Metanephros (tissue), 2 donors: ENCODE measurements around a stretch of chr4.

DNA sequence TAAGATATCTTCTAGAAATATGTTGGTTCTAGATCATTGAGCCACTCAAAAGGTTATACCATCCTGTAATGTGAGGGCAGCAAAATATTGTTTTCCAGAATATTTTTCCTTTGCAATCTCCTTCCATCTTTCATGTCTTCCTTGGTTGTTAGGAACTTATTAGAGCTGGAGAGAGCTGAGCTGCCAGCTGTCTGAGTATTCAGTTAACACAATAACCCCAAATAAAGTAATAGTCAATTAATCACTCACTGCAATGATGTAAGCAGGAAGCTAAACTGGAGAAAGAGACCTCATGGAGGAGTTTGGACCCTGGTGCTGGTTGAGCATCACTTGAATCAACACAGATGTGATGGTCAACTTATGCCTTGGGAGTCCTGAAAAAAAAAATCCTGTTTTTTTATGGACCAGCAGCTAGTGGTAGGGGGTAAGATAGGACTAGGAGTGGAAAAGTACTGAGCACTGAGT is 2089.3 kb upstream of the TENM3 start:
- RAMPAGE, long total RNA = no peak

- RAMPAGE, long total RNA = no peak
Measured at GRCh38 chr4:180826999-180827472, 1416.2 kb upstream of the TENM3 start.

DNA sequence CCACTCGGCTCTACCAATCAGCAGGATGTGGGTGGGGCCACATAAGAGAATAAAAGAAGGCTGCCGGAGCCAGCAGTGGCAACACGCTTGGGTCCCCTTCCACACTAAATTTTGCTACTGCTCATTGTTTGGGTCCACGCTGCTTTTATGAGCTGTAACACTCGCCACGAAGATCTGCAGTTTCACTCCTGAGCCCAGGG is 144.1 kb downstream of the TENM3 start:
- RAMPAGE, long total RNA = no peak

- RAMPAGE, long total RNA = no peak
Measured at GRCh38 chr4:182447742-182448324, 204.6 kb downstream of the TENM3 start.

GRCh38 chr4:182809157-182809591 is 108.0 kb downstream of the DCTD start:
- RAMPAGE, long total RNA = no peak

DNA sequence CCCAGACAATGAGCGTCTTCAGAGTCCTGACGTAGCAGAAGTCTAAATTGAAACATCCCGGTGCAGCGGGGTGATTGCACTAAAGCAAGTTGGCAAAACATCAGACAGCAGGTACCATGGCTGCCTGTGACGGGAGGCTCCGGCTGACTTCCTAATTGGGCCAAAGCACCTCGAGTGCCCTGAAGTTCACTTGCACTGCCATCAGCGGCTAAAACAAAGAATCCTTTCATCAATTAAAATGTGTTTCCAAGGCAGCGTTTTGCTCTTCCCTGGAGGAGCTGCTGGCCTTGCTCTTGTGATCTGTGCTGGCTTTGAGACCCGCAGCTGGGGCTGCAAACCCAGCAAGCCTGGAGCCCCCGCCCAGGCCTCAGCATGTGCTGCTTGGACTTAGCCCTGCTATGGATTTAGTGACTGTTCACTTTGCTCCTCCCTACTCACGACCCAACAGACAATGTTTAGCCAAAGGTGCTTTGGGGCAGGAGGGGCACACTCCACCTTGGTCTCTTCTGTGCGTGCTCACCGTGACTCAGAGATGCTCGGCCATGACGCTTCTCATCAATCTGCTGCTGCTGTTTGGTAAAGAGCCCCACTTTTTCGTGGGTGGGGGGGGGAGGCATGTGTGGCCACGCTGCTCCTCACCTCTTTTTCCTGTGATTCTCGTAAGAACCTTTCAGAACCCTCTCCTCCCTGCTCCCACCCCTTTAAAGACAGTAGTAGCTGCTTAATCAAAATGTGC is 36.4 kb downstream of the DCTD start:
- RAMPAGE, long total RNA = no peak

GRCh38 chr4:183013625-183014155 is 85.4 kb upstream of the WWC2 start:
- RAMPAGE, long total RNA = no peak

DNA sequence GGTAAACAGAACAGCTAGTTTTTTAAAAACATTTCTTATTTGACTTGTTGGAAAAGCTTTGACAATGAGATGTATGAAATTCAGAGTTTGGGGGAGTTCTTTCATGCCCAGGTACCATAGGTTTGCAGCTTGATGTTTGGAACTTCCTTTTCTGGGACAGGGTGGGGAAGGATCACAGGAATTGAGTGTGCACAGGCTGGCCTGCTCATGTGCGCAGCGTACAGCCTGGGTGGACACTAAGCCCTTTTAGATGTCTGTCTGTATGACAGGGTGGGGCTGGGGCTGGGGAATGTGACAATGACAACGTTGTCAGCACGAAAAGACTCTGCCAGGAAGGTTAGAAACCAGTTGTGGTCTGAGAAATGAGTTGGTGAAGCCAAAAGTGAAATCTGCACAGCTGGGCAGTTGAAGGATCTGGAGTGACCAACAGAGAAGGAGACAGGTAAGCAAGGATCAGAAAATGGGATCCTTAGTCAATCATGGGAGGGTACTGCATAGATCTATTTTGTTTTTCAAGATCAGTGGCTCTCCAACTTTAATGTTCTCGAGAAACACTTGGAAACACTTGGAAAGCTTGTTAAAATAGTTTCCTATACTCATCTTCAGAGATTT is 47.5 kb downstream of the WWC2 start:
- RAMPAGE, long total RNA = no peak

- RAMPAGE, long total RNA = no peak
Measured at GRCh38 chr4:183350665-183351046, 28.4 kb upstream of the CLDN24 start.

GRCh38 chr4:183444245-183444473 is 277 bp upstream of the CDKN2AIP start:
- RAMPAGE, long total RNA = no peak

DNA sequence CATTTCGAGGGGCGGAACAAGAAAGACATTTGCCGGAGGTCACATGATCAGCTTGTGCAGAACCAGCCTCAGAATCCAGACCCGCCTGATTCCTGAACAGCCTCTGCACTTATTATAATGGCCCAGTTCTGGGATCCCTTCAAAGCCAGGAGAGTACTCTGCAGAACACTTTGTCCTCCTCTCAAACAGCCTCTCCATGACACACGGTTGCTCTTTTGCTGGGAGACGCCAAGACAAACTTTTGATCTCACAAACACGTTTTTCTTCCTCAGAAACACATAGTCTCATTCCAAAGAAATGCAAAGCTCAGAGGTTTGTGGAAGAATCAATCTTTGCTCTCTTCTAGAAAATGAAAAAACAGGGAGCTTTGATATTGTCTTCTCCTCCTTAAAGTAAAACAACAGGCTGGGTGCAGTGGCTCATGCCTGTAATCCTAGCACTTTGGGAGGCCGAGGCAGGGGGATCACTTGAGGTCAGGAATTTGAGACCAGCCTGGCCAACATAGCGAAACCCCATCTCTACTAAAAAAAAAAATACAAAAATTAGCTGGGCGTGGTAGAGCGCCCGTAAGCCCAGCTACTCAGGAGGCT is 48.2 kb downstream of the RWDD4 start:
- RAMPAGE, long total RNA = no peak

DNA sequence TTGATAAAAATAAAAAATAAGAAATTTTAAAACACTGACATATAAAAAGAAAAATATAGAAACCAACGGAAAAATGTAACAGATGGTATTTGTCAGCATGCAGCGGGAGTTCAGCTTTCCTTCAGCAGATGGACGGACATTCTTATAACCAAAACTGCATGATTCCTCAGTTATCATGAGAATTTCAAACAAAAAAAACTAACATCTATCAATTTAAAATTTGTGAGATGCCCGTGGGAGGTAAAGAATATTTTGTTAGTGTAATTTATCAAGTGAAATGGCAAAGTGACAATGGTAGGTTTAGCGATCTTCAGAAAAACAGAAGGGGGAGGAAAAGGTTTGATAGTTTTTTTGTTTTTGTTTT is 23.2 kb downstream of the RWDD4 start:
- RAMPAGE, long total RNA = no peak

DNA sequence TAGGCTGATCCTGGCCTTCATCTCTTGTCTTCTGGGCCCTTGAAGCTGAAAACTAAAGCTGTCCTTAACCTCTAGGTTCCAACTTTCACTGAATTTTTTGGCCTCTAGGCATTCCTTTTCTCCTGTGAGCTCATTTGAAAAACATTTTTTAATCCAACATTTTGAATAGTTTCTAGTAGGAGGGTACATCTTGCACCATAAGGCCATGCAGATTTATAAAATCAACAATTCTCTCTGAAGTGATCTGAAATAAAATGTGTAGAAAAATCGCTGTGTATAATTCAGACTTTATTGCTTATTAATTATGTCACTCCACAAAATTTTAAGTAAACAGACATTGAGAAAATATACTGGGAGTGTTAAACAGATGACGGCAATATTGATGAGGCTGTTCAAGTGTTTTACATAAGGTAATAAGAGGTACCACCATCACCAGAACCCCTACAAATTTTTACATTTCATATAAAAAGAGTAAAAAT is 19.6 kb downstream of the RWDD4 start:
- RAMPAGE, long total RNA = no peak

- RAMPAGE, long total RNA = no peak
Measured at GRCh38 chr4:183897952-183898816, 6.9 kb upstream of the STOX2 start.

DNA sequence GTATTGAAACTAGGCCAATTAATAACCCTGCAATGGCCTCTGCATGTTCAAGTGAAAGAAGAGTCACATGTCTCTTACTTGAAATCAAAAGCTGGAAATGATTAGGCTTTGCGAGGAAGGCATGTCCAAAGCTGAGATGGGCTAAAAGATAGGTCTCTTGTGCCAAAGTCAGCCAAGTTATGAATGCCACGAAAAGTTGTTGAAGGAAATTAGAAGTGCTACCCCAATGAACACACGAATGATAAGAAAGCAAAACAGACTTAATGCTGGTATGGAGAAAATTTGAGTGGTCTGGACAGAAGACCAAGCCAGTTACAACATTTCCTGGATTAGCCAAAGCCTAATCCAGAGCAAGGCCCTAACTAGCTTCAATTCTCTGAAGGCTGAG is 5.9 kb upstream of the STOX2 start:
- RAMPAGE, long total RNA = no peak

DNA sequence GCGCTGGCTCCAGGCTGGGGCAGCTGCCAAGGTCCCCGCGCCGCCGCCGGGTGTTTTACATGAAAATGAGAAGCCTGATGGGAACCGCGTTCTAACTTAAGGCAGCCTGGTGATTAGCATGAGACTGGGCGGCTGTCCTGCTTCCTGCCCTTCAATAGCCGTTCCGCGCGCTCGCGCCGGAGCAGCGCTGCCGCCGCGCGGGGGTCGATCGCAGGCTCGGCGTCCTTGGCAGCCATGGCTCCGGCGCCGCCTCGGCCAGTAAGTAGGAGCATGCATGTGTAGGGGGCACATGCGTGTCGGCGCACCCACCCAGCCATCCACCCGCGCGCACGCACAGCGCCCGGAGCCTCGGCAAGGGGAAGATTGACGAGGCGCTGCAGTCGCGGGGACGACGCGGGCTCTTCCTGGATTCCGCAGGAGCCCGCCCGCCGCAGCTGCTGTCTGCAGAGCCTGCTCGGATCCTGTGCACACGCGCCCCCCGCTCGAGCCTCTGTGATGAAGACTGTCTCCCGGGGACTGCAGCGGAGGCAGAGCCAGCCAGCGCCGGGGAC is 609 bp downstream of the STOX2 start:
- RAMPAGE, long total RNA = no peak

GRCh38 chr4:183906192-183906901 is 1.2 kb downstream of the STOX2 start:
- RAMPAGE, long total RNA = no peak

GRCh38 chr4:184020050-184020631 is 115.0 kb downstream of the STOX2 start:
- RAMPAGE, long total RNA = no peak

DNA sequence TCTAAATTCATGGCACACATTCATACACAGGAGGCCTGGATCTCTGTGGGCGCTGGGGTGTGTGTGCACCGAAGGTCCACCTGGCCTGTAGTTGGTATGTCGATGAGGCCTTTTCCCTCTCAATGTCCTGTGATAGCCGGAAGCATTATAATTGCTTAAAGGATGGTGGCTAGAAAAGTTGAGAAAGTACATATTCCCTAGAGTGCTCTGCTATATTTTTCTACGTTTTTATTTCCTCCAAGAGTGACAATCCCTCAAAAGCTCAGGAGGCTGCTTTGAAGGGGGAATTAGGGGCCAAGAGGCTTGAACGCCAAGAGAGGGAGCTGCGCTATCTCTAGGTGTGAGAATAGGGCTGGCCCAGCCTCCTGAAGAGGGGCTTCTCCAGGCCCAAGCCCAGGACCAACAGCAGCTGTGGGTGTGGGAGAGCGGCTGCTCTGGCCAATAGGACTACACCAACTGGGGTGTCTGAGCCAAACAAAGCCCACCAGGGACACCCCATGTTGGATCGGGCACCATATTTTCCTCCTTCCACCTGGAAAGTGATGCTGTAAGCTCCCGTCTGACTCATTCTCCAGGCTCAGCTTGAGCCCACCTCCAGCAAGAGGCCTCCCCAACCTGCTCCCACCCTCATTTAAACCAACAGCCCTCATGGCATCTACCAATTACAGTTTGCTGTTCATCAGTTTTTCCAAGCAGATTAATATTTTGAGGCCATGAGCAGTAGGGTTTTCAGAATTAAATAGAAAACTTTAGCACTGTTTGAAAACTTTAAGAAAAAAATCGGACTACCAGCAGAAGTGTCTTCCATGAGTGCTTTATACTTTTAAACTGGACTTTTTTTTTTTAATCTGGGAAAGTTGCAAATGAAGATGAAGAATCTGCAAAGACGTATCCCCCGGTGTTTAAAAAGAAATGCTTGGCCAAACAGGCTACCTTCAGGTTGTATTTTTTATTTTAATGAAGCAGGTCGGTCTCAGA is 123.9 kb downstream of the IRF2 start:
- RAMPAGE, long total RNA = no peak

DNA sequence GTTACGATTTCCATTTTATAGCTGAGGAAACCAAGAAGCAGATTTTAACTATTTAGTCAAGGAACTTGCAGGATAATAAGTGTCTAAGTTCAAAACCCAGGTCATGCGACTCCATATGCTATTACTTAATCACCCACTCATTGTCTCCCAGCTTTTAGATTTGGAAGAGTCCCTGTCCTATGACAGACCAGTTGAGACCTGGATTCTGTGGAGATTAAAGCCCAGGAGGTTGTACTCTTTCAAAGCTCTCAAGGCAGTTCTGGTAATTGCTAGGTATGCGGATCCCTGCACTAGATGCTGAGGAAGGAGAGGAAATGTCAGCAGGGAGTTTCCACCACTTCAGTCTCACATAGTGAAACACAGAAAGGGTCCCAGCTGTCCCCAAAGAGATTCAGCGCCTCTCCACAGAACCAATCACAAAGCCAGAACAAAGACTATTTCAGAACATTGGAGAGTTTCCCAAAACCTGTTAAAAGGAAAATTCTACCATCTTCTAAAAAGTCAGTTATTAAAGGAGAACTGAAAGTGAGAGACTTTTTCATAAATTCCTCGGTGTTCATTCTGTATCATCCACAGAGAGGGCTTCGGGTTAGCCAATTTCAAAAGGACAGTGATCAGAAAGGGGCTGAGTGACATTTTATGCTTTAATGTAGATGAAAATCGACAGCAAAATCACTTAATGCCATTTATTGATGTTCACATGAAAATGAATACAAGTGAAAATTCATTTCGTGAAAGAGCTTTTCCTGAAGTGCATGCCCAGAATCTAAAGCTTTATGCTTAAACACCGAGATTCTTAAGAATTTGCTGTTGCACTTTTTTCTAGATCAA is 53.3 kb downstream of the IRF2 start:
- RAMPAGE, long total RNA = no peak